Colonic mucosa (tissue), 1 donor: Measurements from ENCODE around the genes RASGRF2 and SSBP2.

DNA sequence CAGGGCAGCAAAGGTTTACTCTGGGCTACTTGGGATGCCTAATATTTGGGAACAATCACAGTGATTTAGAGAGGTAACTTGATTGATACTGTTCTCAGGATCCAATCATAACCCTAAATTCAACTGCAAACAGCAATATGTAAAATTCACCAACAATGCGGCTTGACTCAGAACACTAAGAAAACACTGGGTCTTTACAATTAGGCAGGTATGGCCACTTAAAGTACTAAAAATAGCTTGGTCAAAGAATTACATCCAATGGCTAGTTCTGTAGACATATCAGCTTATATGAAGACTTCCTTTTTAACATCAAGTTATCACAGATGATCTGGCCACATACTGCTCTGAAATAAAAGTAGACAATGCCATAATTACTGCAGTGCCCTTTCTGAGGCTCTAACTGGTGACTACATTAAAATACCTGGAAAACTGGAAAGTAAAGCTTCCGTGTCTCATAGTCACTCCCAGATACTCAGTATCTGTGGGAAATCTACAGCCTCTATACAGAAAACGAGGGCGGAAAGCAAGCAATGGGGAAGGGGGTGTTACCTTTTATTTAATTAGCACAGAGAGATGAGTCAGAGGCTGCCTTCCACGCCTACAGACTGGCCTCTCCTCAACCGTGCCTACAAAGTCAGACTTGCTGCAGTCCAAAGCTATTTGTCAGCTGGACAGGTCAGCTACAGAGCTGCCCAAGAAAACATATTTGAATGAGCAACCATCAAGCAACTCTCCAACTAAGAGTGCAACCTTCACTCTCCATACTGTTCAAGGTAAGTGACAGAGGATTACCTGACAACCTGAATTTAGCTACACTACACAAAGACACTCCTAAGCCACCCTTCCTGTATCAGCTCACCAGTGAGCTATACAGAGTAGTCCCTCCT lies 8.7 kb downstream of the SERINC5 start:
- PRO-cap, result bidirectional peak, plus-strand start at position 660 of the sequence, minus-strand start at position 474 of the sequence

DNA sequence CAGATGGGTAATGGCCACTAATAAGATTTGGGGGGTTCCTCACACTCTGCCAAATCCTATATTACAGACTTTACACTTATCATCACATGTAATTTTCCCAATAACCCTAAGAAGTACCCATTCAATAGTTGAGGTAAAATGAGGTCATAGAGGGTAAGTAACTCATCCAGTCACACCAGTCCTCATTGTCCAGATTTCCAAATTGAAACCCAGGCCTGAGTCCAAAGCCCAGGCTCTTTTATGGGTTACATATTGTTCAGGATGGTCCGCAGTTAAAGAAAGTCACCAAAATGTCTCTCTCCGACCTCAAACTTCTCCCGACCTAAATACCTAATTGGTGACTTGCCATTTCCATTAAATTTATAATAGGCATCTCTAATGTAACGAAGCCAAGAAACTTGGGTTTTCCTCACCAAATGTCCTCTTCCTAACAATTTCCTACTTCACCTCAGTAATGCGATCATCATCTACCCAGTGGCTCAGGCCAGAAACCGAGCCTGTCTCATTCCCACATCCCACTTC lies 3.2 kb downstream of the SERINC5 start:
- PRO-cap, result no peak

DNA sequence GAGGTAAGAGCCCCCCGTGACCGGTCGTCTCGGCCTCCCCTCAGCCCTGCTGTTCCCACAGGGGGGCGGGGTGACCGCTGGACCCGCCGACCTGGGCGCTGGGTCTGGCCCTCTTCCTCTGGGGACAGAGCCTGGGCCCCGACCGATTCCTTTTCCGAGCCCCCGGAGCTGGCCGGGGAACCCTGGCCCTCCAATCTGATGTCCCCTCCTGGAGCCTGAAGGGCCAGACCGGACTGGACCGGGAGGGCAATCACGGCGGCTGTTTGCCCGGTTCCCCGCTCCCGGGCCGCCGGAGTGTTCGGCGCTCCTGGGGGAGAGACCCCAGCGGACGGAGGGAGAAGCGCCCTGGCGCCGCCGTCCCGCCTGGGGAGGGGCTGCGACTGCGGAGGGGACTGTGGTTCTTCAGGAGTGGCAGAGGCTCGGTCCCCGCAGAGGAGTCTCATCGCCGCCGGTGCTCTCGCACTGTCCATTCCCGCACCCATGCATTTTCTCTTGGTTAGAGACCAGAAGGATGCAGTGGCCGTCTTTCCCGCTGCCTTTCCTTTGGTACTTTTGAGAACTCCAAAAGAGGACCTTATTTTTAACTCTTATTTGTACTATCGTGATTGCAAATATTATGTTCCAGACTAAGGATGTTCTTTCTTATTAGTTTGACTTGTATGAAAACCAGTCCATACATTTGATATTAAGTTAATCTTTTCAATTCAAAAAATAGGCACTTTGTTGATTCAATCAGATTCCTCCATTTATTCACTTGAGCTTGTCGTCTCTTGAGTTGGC lies 477 bp downstream of the ZFYVE16 start:
- PRO-cap, result bidirectional peak, plus-strand start at position 431 of the sequence, minus-strand start at position 394 of the sequence; unidirectional peak, minus-strand start at position 554 of the sequence

DNA sequence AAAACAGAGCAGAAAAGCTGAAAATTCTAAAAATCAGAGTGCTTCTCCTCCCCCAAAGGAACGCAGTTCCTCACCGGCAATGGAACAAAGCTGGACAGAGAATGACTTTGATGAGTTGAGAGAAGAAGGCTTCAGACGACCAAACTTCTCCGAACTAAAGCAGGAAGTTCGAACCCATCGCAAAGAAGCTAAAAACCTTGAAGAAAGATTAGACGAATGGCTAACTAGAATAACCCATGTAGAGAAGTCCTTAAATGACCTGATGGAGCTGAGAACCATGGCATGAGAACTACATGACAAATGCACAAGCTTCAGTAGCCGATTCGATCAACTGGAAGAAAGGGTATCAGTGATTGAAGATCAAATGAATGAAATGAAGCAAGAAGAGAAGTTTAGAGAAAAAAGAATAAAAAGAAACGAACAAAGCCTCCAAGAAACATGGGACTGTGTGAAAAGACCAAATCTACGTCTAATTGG lies 20.7 kb downstream of the ZFYVE16 start:
- PRO-cap, result no peak

- PRO-cap, result no peak
Measured at GRCh38 chr5:80641007-80641347, 13.5 kb upstream of the MSH3 start.

GRCh38 chr5:80655433-80655849 lies 658 bp upstream of the DHFR start:
- PRO-cap, result no peak

GRCh38 chr5:80959778-80960452 lies at the start of gene RASGRF2:
Gene RASGRF2 (plus strand): TSS chr5:80960363.
- PRO-cap, result unidirectional peak, plus-strand start at chr5:80960167; bidirectional peak, plus-strand start at chr5:80960363, minus-strand start at chr5:80960281

GRCh38 chr5:81006975-81007525 lies 46.9 kb downstream of the RASGRF2 start:
- PRO-cap, result bidirectional peak, plus-strand start at chr5:81007328, minus-strand start at chr5:81007151

DNA sequence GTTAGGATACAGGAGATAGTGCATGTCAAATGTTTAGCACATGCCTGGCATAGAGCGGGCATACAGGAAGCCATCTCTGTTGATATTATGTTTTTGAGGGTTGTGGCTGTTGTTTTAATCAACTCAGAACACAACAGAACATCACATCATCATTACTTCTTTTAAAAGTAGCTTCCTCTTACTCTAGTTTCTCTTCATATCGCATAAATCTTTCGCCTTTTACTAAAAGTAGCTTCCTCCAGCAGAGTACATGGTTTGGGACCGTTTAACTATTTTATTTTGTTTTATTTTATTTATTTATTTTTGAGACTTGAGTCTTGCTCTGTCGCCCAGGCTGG lies 27.7 kb upstream of the CKMT2 start:
- PRO-cap, result no peak

- PRO-cap, result no peak
Measured at GRCh38 chr5:81355062-81355871, 38.7 kb downstream of the ACOT12 start.

GRCh38 chr5:81750676-81751653 lies at the start of gene SSBP2:
Gene SSBP2 (minus strand): TSS chr5:81751097.
- PRO-cap, result unidirectional peak, minus-strand start at chr5:81750815; bidirectional peak, plus-strand start at chr5:81751419, minus-strand start at chr5:81751106; bidirectional peak, plus-strand start at chr5:81751469, minus-strand start at chr5:81751447

DNA sequence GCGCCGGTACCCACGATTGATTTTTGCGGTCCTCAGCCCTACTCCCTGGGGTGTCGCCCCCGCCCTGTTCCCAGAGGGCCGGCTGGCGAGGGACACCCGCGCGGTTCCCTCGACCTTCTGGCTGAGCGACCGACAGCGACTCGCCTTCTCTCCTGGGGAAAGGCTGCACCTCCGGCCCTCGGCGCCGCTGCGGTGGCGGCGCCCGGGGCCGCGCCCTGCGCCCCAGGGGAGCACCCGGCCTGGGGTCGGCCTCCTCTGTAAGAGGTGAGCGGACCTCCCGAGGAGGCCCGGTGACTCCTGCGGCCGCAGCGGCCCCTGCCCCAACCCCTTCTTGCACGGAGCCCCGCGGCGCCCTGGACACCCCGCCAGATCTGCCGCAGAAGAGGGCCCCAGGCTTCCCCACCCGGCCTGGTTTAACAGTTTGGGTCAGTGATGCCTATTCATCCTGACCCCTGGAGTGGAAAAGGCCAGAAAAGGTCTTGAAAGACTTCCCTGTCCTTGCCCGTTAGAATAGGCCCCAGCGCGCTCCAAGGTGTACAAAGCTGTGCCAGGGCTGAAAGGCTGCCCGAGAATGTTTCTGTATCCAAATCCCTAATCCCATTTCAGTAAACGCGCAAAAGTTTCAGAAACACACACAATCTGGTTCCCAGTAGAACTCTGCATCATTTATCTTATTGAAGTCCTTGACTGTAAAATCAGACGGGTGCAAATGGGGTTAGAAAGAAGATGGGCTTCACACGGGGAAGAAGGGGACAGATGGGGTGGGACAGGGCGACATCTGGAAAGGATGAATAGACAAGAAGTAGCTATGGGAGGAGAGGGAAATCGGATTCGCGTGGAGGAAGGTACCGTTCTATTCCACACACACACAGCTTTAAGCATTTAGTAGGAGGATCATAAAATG lies 1.0 kb upstream of the SSBP2 start:
- PRO-cap, result bidirectional peak, plus-strand start at position 73 of the sequence, minus-strand start at position 119 of the sequence

- PRO-cap, result no peak
Measured at GRCh38 chr5:81842778-81843351, 92.0 kb upstream of the SSBP2 start.

DNA sequence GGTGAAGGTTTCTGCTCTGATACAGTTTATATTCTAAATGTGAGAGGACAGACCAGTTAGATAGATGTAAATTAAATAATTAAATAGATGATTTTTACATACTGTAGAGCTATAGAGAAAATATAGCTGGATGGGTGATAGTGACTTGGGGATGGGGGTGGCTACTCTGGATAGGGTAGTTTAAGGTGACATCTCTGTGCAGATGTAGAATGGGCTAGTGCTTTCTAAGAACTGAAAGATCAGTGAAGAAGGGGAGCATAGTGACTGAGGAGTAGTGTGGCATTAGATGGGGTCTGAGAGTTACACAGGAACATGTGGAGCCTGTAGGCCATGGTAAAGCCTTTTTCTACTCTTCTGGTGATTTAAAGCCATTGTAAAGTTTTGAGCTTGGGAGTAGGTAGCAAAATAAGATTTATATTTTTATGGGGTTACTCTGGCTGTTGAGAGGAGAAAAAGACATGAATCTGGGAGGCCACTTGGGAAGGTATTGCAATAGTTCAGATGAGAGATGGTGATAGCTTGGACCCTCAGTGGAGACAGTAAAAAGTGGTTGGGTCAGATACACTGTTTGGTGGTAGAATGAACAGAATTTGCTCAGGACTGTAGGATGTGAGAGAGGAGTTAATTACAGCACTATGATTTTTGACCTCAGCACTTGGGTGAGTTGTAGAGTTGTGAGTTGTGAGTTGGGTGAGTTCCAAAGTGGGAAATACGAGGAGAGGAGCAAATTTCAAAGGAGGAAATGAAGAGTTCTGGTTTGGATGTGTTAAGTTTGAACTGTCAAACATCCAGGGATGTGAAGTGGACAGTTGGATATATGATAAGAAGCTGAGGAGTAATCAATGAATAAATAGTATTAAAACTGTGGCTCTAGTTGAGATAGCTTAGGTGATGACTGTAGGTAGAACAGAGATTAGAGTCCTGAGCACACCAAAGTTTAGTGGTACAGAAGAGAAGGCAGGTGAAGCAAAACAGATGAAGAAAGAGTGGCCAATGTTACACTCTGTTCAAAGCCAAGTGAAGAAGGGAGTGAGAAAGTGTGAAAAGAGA lies 1.6 kb upstream of the RPS23 start:
- PRO-cap, result no peak

DNA sequence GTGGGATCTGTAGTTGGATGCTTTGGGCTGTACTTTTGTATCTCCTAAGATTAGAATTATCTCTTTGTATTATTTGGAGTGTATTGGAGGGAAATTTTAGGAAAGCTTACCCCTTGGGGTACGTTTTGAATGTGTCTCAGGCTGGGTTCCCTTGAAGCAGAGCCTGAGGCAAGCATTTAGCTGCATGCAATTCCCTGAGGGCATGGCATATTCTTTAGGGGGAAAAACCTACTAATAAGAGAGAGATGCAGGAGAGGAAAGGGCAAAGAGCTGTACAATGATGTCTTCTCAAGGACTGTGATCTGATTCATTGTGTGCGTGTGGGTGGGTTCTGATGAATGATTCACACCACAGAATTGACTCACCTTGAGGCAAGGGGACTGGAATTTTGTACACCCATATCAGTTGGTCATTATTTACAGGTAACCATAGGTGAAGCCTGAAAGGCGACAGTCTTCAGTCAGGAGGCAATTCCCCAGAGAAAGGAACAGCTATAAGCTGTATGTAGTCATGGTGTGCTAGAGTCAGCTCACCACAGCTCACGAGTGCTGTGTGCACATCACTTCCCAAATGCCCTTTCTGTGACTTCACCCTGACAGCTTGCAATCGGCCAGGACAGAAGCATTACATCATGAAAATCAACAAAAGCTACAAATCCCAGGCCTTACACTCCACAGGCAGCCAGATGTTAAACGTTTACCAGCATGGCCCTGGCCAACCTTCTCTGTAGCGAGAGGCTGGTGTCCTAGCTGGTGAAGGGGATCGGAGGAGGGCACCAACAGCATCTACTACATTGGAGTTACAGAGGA lies 87.6 kb upstream of the RPS23 start:
- PRO-cap, result no peak

- PRO-cap, result no peak
Measured at GRCh38 chr5:86679567-86680085, 61.9 kb downstream of the COX7C start.

- PRO-cap, result no peak
Measured at GRCh38 chr5:87122034-87122667, 145.5 kb upstream of the RASA1 start.

GRCh38 chr5:87268097-87269138 lies 735 bp downstream of the RASA1 start:
- PRO-cap, result bidirectional peak, plus-strand start at chr5:87268261, minus-strand start at chr5:87268134; bidirectional peak, plus-strand start at chr5:87268937, minus-strand start at chr5:87268826

DNA sequence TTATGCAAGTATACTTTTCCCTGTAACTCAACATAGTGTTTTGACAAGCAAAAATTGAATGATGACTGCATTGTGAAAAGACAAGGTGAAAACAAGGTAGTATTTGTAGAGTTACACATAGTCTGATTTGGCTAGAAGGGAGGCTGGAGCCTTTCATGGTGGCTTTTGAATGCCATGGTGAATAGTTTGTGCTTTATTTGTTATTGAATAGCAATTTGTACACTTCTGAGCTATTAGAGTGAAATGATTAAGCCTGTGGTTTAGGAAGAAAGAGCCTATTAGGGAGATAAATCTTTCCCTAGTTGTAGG lies 53.0 kb downstream of the RASA1 start:
- PRO-cap, result no peak

GRCh38 chr5:87375214-87375655 lies 37.5 kb downstream of the CCNH start:
- PRO-cap, result no peak